ENCODE measurements around the genes RPS27L and RAB8B.

DNA sequence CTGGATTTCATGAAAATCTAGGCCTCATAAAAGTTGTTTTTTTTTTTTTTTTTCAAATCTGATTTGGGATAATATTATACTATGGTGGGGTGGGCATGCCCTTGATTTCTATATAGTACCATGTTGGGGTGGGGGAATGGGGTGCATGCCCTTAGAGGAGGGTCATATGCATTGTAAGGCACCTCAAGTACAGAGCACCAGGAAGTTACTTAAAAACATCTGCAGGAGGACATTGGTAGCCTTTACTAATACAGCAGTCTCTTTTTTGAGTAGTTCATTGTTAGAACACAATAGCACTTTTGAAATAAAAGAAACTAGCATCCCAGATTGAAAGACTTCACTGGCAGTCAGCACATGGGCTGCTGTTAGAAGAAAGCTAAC lies 9.3 kb downstream of the TPM1 start:
- PRO-cap, 3 experiments: no peak in any of the 3 experiments

GRCh38 chr15:63070922-63071385 lies 28.4 kb downstream of the TPM1 start:
- PRO-cap, 3 experiments: no peak in any of the 3 experiments
- RRBS: no CpG with 5 or more reads among the region's 5 CpGs

DNA sequence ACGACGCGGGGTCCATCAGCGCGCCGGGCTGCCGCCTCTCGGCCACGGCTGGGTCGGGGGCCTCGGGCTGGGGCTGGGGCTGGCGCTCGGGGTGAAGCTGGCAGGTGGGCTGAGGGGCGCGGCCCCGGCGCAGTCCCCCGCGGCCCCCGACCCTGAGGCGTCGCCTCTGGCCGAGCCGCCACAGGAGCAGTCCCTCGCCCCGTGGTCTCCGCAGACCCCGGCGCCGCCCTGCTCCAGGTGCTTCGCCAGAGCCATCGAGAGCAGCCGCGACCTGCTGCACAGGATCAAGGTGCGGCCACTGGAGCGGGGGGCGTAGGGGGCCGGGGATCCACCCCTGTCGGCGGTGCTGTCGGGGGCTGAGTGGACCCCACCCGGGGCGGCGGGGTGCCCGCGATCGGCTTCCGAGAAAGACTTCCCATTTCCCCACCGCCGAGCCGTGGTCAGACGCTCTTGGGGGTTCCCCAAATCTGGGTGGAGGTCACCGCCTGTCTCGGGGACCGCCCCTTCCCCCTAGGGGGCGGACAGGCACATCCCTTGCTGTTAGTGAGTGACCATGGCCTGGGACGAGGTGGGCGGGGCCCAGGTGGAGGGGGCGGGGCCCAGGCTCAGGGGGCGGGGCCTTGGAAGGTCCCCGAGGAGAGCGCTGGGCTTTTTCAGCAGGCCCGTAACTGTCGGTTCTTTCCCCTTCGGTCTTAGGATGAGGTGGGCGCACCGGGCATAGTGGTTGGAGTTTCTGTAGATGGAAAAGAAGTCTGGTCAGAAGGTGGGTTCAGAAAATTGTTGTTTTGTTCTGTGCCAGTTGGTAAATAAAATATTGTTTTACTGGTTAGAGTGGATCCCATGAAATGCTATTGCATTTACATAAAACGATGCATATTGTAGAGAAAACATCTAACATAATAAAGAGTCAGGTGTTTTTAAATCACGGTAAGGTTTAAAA lies 549 bp downstream of the LACTB start:
- PRO-cap, 3 experiments: peak in 3 of 3 experiments; most common plus-strand start position 602 of the sequence (in 1); most common minus-strand start position 469 of the sequence (in 2)
- RRBS: 1% methylated on average over 33 of the region's 69 CpGs

DNA sequence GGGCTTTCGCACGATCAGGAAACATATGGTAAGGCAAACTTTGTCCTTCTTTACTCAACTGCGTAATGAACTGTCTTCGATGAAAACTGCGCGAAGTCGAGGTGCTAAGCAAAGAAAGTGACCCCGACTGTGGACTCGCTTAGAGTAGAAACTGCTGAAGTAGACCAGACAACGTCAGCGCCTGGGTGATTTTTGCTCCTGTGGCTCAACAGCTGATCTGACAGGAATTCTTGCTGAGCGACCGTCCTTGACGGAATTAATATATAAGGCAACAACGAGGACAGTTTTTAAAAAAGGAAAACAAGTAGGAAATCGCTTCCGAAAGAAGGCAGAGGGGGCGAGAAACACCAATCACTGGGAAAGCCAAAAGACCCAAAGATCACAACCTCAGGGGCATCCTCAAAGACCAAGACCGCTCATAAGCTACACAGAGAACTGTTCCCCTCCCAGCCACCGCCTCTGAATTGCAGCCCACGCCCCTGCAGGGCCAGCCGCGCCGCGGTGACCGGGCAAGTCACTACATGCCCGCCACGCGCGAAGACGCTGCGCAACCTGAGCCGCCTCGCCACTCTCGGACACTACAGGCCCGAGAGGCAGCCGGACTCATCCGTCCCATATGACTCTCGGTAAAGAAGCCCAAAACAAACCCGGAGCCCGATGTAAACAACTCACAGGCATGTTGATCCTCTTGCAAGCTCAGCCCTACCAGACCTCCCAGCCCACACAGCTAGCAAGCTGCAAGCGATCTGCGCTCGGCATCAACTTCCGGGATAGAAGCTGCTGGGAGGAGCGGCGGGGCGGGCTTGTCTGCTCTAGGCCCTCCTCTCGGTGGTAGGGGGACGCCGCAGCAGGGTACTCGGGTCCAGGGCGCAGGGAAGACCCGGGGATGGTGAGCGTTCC lies at the start of gene RPS27L:
TSS of gene RPS27L (minus strand) at position 750 of the 900 bp plus-strand sequence.
- PRO-cap, 3 experiments: peak in 3 of 3 experiments; most common plus-strand start position 517 of the sequence (in 2); most common minus-strand start position 461 of the sequence (in 2)
- RRBS: under 1% methylated on average over 22 of the region's 55 CpGs

DNA sequence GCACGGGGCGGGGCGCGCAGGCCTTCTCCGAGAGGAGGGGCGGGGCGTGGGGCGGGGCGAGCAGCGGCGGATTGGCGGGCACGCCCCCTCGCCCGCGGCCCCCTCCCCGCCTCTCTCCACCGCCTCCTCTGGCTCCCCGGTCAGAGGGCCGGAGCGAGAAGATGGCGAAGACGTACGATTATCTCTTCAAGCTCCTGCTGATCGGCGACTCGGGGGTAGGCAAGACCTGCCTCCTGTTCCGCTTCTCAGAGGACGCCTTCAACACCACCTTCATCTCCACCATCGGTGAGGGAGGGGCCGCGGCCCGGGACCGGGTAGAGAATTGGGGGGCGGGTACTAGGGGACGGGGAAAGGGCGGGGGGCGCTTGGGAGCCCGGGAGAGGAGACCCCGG lies at the start of gene RAB8B:
TSS of gene RAB8B (plus strand) at position 143 of the 392 bp plus-strand sequence.
- PRO-cap, 3 experiments: peak in 3 of 3 experiments; most common plus-strand start position 143 of the sequence (in 3)
- RRBS: 3% methylated on average over 6 of the region's 40 CpGs

DNA sequence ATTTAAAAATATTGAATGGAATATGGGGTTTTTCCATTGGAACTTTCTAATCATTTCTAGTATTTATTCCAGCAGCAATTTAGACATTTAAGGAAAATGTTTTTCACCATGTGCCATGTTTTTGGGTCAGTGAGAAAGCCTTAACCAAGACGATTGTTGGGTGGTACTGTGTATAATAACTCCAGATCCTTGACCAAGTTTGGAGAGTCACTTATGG lies 27.8 kb downstream of the RAB8B start:
- PRO-cap, 3 experiments: no peak in any of the 3 experiments
- RRBS: no CpG with 5 or more reads among the region's 1 CpG

- PRO-cap, 3 experiments: no peak in any of the 3 experiments
- RRBS: no CpG with 5 or more reads among the region's 6 CpGs
These were observed 43.0 kb upstream of the APH1B start for GRCh38 chr15:63234282-63234868.

DNA sequence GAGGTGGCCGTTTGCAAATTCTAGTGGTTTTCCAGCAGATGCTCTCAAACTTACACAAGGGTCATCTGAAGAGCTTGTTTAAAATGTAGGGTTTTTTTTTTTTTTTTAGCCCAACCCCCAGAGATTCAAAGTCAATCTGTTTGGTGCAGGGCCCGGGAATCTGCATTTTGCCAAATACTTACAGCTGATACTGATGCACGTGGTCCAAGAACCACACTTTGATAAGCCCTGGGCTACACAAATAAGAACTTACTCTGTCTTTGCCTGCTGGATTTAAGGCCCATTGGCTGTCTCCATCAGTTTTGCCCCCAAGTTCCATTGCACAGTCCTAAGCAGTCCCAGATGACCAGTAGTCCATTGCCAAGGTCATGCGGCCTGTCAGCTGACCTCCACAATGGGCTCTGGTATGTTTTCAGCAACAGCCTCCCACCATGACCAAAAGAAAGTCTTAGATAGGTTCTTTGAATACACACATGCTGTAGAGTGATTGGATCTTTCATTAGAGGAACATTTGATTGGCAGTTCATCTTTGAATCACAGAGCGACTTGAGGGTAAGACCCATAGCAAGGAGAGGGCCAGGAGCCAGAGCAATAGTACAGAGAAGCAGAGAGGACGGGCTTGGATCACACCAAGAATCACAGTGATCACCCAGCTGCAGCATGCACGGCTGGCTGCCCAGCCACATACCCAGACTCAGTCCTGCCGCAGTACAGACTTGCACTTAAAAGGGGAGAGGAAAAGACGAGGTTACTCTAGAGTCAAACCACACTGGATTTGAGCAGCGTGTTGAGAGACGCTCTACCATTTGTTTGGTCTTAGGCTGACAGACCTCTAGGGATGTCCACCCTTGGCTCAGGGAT lies 50.2 kb downstream of the APH1B start:
- PRO-cap, 3 experiments: no peak in any of the 3 experiments
- RRBS: no CpG with 5 or more reads among the region's 11 CpGs

DNA sequence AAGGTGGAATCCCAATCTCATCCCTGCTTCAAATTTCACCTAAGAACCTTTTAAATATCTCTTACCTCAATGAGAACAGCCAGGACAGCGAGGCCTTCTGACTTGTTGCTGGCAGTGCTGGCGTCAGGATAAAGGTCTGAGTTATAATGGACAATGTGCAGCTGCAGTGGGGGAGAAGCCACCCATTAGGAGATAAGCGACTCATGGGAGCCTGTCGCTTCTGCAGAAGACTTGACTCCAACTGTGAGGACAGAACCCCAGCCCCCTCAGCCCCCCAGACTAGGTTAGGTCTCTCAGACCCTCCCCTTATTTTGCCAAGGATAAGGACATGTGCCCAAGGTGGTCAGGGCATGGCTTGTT lies 39.7 kb downstream of the CA12 start:
- PRO-cap, 3 experiments: no peak in any of the 3 experiments
- RRBS: no CpG with 5 or more reads among the region's 4 CpGs

GRCh38 chr15:63348216-63348944 lies 33.3 kb downstream of the CA12 start:
- PRO-cap, 3 experiments: no peak in any of the 3 experiments
- RRBS: no CpG with 5 or more reads among the region's 10 CpGs

- PRO-cap, 3 experiments: no peak in any of the 3 experiments
- RRBS: no CpG with 5 or more reads among the region's 5 CpGs
These were observed 30.4 kb downstream of the CA12 start for GRCh38 chr15:63351218-63351734.

- PRO-cap, 3 experiments: no peak in any of the 3 experiments
- RRBS: no CpG with 5 or more reads among the region's 11 CpGs
These were observed 26.3 kb downstream of the CA12 start for GRCh38 chr15:63355410-63355696.

GRCh38 chr15:63357701-63358234 lies 23.9 kb downstream of the CA12 start:
- PRO-cap, 3 experiments: no peak in any of the 3 experiments
- RRBS: 83% methylated on average over 1 of the region's 4 CpGs

- PRO-cap, 3 experiments: no peak in any of the 3 experiments
- RRBS: no CpG with 5 or more reads among the region's 7 CpGs
These were observed 58.3 kb upstream of the USP3 start for GRCh38 chr15:63446015-63446623.

- PRO-cap, 3 experiments: no peak in any of the 3 experiments
- RRBS: no CpG with 5 or more reads among the region's 7 CpGs
These were observed 29.6 kb upstream of the USP3 start for GRCh38 chr15:63474829-63475248.

DNA sequence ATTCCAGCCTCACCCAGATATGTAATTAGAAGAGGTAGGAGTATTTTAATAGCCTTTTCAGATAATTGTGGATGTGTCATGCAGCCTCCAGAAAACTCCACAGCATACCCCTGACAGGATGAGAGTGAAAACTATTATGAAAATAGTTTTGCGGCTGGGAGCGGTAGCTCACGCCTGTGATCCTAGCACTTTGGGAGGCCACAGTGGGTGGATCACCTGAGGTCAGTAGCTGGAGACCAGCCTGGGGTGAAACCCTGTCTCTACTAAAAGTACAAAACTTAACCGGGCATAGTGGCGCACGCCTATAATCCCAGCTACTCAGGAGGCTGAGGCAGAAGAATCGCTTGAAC lies 21.4 kb upstream of the USP3 start:
- PRO-cap, 3 experiments: no peak in any of the 3 experiments
- RRBS: no CpG with 5 or more reads among the region's 7 CpGs

GRCh38 chr15:63487141-63487685 lies 17.2 kb upstream of the USP3 start:
- PRO-cap, 3 experiments: no peak in any of the 3 experiments
- RRBS: 4% methylated on average over 5 of the region's 14 CpGs

GRCh38 chr15:63503663-63504432 lies 545 bp upstream of the USP3 start:
- PRO-cap, 3 experiments: peak in 3 of 3 experiments; most common plus-strand start chr15:63504001 (in 2); most common minus-strand start chr15:63504386 (in 3)
- RRBS: under 1% methylated on average over 18 of the region's 52 CpGs

DNA sequence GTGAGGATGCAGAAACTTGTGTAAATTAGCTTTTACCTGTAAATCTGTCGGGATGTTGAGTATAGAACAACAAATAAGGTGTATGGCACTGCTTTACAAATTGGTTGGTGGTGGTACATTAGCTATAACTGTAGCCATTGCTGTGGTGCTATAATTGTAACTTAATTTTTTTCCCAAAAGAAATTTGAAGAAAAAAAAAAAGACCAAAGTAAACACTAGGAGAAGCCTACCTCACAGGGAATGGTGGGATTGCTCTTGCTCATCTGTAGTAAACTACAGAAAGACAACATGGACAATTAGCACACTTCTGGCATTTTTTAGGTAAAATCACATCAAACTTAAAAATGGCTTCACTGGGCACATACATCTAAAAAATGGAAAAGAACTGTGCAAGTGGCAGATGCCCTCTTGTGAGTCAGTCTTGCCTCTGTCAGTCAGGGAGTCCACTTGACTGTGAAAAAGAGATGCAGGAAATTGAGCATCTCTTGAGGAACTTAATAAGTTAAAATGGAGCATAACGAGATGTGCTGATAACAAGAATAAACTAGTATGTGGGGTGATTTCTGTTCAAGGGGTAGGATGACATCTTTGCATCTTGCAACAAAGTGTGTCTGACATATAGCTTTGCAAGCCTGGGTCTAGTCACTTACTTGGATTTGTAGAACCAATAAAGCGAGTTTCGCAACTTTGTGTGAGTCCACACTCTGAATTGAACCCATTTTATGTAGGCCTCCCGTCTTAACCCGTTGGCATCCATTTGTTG lies 2.0 kb downstream of the USP3 start:
- PRO-cap, 3 experiments: no peak in any of the 3 experiments
- RRBS: no CpG with 5 or more reads among the region's 6 CpGs

DNA sequence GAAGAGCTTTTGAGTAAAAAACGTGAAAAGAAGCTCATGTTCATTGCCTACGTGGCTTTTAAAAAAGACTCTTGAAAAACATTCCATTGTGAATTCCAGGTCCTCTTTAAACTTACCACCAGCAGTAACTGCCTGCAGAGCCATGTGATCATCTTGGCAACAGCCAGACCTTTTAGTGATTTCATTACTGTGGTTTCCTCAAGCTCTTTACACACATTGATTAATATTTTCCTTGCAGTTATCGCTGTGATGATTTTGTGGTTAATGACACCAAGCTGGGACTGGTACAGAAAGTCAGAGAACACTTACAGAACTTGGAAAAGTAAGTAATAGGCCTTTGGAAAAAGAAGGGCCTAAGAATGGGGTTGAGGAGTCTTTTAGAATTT lies 43.7 kb upstream of the FBXL22 start:
- PRO-cap, 3 experiments: no peak in any of the 3 experiments
- RRBS: no CpG with 5 or more reads among the region's 3 CpGs

Measured in breast (tissue), 4 donors.